SJSA1 (cell line): ENCODE measurements around the gene ULK1.

GRCh38 chr12:130877011-130877988, 5.4 kb downstream of the RAN start:
- RAMPAGE, long total RNA = no peak

- RAMPAGE, long total RNA = no peak
Observed at GRCh38 chr12:130920468-130921189, 33.1 kb upstream of the ADGRD1 start.

DNA sequence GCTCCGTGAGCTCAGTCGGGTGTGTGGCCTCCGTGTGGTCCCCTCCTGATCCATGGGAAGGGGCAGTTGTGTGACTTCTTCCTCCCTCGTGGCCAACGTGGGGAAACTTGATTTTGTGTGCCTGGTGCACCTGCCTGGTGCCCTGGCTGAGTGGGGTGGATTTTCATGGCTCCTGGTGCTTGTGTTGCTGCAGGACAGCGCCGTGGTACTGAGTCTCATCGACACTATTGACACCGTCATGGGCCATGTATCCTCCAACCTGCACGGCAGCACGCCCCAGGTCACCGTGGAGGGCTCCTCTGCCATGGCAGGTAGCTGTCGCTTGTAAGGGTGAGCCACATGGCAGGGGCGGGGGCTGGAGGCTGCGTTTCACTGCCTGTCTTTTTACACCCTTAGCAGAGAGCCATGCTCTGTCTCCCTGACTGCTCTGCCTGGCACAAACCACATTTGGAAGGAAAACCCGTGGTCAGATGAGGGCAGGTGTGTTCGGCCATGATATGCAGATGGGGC, 49.3 kb downstream of the ADGRD1 start:
- RAMPAGE, long total RNA = no peak

DNA sequence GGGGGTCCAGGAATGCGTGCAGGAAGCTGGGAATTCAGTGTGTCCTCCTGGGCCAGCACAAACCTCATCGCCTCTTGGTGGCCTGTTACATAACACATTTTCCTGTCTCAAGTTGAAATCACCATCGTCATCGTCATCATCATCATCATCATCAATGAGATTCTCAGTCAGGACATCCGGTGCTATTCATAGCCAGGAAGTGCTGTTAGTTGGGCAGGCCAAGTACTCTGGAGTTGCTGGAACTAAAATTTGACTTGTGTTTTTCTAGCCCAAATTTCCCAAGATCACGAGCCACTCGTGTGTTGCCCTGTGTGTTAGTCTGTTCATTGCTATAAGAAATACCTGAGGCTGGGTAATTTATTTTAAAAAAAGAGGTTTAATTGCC, 96.4 kb downstream of the ADGRD1 start:
- RAMPAGE, long total RNA = no peak

DNA sequence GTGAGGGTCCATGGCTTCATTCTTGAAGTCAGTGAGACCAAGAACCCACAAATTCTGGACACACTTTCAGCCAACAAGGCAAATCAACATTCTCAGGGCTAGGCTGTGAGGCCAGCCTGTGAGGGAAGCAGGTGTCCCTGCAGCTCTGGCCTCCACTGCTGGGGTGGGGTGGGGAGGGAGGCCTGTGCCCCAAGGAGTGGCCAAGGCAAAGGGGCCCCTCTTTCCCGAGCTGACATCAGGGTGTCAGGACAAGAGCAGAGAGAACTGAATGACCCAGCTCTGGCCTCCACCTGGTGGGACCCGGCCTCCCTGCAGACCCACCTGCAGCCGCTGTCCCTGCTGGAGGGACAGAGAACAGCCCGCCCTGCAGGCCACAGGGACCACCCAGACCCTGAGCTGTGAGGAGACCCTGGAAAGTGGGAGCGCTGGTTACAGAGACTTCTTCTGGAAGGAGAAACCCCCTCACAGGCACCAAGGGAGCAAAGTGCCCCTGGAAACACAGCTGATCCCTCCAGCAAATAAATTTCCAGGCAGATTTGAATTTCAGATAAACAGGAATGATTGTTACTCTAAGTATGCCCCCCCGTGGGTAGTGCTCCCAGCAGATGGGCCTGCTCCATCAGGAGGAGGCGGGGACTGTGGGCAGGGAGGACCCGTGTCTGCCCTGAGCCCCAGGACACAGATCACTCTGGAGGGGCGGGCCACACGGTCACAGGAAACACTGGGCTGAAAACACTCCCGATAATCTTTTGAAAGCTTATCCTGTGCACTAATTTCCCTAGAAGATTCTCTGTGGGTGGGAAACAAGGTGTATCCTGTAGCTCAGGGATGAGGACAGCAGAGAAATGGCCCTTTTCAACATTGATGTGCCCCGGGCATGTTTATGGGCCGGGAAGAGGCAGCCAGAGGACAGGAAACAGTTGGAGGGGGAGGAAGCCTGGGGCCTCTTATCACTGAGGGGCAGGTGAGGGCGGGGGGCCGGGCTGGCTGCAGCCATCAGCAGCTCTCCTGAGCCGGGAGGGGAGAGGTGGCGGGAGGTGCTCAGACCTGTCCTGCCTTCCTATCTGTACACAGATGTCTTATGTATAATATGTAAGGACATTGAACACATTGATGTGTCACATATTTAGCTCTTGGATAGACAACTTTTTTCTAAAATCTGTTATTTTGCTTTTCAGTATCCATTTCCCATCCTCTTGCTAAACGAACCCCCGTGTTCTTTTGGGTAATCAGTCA, 276.0 kb downstream of the ADGRD1 start:
- RAMPAGE, long total RNA = no peak

GRCh38 chr12:131260826-131261377, 307.2 kb downstream of the ADGRD1 start:
- RAMPAGE, long total RNA = no peak

DNA sequence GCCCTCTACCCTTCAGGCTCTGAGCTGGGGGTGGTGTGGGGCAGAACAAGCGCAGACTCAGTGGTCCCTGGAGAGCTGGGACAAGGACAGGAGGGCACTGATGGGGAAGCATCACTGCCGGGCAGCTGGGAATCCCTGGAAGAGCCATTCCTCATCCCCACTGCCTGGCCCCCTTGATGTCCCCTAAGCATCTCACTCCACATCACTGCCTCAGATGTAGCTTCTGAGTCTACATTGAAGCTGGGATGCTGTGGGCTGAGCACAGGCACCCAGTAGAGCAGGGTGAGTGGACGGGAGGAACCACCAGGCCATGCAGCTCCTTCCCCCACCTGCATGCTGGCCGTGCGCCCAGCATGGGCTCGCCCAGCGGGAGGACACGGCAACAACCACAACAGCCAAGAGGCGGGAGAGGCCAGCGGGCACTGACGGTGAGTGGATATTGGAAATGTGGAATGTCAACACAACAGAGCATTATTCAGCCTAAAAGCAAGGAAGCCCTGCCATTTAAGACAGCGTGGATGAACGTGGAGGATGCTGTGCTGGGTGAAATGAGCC, 310.9 kb downstream of the ADGRD1 start:
- RAMPAGE, long total RNA = no peak

- RAMPAGE, long total RNA = no peak
Observed at GRCh38 chr12:131371246-131372199, 339.4 kb upstream of the SFSWAP start.

- RAMPAGE, long total RNA = no peak
Observed at GRCh38 chr12:131607418-131607825, 103.5 kb upstream of the SFSWAP start.

DNA sequence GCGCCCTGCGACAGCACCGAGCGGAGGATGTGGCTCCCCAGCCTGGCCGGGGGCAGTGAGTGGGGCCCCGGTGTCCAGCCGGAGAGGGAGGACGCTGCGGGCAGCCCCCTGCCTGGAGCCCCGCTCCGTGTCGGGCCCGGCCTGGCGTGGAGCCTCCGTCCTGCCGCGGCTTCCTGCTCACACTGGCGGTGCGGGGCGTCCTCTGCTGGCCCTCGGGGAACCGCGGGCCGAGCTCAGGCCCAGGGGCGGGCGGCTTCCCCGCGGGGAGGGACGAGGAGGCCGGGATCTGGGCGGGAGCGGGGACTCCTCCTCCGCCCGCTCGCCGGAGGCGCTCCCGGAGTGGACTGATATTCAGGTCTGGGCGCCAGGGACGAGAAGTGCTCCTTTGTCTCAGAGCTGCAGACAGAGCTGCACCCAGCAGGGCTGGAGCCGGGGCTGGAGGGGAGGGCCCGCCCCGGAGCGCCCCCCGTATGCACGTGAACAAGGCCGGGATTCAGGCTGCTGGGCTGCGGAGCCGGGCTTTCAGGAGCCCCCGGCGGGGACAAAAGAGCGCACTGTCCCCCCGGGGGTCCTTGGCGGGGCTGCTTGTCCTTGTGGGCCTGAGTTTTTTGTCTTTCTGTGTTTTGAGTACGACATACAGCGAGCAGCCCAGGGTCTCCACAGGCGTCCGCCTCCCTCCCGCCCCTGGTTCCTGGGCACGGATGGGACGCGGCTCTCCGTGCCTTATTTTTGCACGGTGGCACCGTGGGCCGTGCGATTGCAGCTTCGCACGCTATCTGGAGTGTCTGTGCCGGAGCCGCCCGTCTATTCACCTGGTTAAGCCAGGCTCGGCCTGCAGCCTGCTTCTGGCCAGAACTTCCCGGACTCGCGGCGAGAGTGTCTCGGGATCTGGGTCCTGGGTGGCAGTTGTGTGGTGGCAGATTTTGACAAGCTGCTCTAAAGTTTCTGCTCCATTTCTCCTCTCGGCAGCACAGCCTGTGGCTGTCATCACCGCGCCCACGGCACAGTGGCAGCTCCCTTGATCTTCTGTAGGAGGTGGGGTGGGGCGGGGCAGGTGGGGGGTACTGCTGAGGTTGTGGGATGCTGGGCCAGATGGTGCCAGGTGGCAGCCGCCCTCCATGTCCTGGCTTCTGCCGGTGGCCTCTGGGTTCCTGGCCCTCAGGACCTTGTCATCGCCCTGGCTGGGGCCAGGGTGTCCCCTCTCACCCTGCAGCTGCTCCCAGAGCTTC, 2.5 kb downstream of the MMP17 start:
- RAMPAGE, long total RNA = no peak

- RAMPAGE, long total RNA = no peak
Observed at GRCh38 chr12:131894062-131895165, at the start of gene ULK1. Gene ULK1, plus strand, starts transcription at chr12:131894622.

- RAMPAGE, long total RNA = no peak
Observed at GRCh38 chr12:131910255-131911346, 16.2 kb downstream of the ULK1 start.

DNA sequence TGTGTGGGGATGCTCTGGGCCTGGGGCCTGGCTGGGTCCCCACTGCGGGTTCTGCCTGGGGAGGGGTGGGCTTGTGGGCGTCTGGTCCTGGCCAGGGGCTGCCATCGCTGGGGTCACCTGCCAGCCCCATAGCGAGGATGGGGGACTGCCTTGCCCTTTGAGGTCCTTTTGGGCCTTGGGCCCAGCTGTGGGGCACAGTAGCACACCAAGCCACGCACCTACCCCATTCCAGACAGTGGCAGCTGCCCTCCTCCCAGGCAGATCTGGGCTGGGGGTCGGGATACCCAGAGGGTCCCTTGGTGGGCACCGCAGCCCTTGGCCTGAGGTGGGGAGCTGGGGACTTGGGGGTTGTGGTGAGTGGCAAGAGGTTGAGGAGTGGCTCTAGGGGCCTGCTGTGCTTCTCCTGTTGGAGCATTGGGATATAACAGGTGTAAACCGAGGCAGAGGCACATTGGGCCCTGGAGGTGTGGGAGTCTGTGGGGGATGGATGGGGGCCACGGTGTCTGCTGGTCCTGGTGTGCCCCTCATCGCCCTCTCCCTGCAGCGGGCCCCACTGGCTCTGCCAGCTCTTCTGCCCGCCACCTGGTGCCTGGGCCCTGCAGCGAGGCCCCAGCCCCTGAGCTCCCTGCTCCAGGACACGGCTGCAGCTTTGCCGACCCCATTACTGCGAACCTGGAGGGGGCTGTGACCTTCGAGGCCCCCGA, 11.0 kb upstream of the PUS1 start:
- RAMPAGE, long total RNA = no peak

DNA sequence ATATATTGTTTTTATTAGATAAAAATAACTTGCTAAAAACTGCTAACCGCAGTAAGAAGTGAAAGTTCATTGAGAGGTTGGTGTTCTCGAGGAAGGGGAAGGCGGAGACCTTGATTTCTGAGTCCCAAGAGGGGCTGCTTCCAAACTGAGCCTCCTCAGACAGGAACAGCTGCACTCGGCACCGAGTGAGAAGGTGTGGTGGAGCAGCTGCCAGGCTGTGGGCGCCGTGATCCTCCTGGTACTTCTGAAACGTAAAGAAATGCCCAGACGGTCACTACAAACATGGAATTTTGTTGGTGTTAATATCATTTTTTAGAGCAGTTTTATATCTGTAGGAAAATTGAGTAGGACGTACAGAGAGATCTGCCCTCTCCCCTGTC, 4.6 kb upstream of the PUS1 start:
- RAMPAGE, long total RNA = no peak

- RAMPAGE, long total RNA = no peak
Observed at GRCh38 chr12:131928723-131928961, 434 bp upstream of the PUS1 start.

DNA sequence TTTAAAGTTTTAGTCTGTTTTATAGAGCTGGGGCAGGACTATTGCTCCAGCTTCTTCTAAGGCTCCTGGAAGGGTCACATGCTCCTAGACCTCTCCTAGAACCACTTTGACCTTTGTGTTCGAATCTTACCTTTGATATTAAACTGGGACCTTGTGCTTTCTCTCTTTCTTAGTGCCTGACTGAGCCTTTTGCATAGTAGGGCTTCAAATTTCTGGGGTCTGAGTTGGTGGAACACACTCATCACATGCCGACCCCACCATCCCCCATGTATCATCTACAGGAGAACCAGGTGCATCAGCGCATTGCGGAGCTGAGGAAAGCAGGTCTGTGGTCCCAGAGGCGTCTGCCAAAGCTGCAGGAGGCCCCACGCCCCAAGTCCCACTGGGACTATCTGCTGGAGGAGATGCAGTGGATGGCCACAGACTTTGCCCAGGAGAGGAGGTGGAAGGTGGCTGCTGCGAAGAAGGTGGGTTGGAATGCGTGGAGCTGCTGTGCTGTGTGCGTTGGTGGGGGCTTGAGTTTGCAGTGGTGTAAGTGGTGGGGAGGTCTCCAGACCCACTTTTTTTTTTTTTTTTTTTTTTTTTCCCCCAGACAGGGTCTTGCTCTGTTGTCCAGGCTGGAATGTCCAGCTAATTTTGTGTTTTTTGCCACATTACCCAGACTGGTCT, 37.8 kb downstream of the EP400 start:
- RAMPAGE, long total RNA = no peak

DNA sequence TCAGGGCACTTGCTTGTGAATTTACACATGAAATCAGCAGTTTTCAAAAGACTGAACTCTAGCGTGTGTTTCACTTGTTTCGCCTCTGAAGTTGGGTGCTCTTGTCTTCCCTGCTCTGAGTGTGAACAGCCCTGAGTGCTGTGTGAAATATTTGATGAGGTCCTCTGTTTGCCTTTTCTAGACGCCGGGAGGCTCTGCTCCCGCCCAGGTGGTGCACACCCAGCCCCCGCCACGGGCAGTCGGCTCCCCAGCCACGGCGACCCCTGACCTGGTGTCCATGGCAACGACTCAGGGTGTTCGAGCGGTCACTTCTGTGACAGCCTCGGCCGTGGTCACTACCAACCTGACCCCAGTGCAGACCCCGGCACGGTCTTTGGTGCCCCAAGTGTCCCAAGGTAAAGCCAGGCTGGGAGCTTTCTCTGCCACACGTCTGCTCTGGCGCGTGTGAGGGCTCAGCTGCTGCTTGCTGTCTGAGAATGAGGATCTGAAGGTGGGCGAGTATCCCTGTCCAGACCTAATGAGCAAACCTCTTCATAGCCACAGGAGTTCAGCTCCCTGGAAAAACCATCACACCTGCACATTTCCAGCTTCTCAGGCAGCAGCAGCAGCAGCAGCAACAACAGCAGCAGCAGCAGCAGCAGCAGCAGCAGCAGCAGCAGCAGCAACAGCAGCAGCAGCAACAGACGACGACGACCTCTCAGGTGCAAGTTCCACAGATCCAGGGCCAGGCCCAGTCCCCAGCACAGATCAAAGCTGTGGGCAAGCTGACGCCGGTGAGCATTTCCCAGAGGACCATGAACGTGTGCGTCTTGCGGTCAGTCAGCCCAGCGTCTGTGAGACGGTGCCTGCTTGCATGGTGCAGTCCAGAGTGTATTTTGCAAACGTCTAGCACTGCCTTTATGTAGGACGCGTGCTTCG, 81.9 kb downstream of the DDX51 start:
- RAMPAGE, long total RNA = no peak

DNA sequence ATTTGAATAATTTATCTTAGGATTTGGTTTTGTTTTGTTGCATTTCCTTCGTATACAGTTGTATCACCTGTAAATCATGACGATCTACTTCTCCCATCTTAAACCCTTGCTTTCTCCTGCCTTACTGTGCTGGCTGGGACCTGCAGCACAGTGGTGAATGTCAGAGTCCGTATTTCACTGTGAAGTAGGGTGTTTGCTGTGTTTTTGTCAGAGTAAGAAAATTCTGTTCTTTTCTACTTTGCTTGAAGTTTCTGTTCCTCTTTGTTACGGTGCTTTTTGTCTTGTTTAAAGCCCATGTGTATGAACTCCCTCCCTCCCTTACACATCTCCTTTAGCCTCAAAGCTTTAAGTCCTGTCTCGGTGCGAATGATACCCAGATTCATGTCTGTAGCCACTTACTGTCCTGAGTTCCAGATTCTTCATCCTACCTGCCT, 73.2 kb downstream of the DDX51 start:
- RAMPAGE, long total RNA = no peak

- RAMPAGE, long total RNA = no peak
Observed at GRCh38 chr12:132178713-132179545, 34.7 kb downstream of the NOC4L start.

DNA sequence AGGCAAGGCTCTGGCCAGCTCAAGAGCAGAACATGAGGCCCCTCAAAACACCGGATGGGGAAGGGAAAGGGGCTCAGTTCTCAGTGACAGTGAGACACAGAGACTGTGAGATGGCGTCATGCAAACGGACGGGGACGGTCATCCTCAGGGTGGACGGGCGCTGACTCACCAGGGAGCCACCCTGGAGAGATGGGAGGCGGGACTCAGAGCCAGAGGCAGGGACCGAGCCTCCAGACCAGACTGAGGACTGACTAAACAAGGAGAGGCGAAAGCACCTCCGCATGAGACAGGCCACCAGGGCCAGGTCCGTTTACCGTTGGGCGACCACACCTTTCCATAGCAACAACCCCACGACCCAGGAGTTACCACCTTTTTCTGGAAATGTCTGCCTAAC, 64.0 kb upstream of the GALNT9 start:
- RAMPAGE, long total RNA = no peak